Left lobe of liver (tissue), 1 donor: ENCODE results near the genes ARHGEF11, CD1C, OR10K1, OR10R2 and OR6Y1.

GRCh38 chr1:156473459-156474365 is 26.9 kb downstream of the MEF2D start:
- PRO-cap: no peak

DNA sequence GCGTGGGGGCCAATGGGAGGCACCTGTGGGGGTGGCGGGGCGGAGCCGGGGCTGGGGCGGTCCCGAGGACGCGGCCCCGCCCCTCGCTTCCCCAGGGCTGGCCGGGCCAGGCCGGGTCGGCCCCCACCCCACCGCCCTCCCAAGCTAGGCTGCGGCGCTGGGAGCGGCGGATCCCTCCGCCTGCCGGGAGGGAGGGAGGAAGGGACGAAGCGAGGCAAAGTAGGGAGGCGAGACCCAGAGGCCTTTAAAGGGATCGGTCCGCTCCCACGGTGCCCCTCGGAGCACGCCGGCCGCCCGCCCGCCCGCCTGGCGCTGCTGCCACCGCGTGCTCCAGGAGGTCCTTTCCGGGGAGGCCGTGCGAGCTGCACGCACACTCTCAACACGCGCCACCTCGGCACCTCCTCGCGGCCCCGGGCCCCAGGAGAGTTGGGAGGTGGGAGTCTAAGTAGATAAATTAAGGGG is 312 bp upstream of the MEF2D start:
- PRO-cap: bidirectional peak, plus-strand start at position 147 of the sequence, minus-strand start outside the sequence

DNA sequence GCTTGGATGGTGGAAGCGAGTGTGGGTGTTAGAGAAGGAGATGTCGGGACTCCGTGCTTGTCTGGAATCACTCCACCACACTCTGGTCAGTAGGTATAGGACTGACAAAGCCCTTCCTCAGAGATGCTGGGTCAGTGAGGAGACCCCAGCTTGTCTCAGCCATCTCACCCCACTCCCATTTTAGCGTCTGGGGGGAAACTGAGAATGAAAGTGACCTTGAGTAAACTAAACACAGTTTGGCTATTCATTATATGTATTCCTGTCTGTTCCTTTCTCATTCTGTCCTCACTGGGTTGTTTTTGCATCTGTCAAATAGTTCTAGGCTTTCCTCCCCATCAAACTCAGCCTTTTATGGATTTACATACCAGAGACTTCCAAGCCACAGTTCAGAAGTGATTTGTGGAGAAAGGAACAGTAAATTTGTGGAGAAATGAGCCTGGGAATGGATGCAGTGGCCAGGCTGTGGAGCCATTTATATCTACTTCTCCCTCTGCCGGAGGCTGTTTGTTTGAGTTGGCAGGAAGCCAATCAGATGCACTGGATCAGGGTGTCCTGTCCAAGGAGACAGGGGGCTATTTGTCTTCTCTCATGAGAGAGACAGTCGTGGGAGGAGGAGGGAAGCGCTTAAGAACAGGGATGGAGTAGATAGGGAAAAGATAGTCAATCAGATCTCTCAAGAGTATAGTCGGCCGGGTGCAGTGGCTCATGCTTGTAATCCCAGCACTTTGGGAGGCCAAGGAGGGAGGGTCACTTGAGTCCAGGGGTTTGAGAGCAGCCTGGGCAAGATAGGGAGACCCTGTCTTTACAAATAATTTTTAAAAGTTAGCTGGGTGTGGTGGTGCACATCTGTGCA is 2.9 kb upstream of the HAPLN2 start:
- PRO-cap: no peak

DNA sequence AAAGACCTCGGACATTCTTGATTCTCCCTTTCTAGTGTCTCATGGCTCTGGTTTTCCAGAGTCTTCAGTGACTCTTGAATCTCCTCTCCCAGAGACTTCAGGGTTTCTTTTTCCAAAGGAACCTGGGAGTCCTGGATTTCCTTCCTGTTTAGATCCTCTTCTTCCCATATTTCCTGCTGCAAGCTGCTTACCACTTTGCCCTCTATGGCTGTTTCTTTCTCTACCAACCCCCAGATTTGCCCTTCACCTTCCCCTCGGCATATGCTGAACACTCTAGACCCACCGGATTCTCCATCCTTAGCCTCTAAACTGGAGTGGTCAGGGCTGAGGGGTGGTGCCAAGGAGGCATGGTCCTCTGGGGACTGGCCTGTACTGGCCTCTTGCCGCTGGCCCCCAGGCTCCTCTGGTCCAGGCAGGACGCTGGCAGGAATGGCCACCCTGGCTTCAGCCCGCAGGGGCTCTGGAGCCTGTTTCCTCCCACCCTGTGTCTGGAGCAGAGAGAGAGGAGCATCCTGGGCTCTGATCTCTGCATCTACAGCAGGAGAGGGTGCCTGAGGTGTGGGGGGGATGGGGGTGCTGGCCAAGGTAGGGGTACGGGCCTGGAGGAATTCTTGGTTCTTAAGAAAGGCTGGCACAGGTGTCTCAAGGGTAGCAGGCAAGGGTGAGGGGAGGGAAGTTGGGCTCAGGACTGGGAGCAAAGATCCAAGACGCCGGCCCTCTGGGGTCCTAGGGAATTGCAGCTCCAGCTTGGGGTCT is 4.6 kb downstream of the NES start:
- PRO-cap: no peak

GRCh38 chr1:156704192-156704581 is 1.2 kb downstream of the CRABP2 start:
- PRO-cap: no peak

DNA sequence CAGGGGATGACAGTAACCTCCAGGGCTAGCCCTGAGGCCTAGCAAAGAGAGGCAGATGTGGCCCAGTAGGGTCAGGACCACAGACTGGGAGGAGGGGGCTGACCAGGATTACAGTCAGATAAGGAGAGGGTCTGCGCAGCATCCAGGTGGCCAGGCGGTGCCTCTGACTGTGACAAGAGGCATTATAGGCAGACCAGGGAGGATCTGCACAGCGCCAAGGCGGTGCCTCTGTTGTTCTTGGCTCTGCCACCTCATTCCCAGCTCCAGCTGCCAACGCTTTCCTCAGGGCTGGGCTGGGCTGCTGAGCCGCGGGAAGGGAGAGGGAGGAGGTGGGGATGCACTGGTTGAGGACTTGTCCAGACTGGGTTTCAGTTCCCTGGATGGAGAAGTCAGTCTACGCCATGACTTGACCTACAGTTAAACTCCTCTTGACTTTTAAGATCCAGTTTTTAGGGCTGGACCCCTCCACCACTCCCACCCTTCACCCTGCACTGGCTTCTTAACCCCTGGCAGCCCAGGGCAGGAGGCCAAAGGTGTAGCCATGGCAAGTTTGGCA is 4.4 kb upstream of the CRABP2 start:
- PRO-cap: no peak

DNA sequence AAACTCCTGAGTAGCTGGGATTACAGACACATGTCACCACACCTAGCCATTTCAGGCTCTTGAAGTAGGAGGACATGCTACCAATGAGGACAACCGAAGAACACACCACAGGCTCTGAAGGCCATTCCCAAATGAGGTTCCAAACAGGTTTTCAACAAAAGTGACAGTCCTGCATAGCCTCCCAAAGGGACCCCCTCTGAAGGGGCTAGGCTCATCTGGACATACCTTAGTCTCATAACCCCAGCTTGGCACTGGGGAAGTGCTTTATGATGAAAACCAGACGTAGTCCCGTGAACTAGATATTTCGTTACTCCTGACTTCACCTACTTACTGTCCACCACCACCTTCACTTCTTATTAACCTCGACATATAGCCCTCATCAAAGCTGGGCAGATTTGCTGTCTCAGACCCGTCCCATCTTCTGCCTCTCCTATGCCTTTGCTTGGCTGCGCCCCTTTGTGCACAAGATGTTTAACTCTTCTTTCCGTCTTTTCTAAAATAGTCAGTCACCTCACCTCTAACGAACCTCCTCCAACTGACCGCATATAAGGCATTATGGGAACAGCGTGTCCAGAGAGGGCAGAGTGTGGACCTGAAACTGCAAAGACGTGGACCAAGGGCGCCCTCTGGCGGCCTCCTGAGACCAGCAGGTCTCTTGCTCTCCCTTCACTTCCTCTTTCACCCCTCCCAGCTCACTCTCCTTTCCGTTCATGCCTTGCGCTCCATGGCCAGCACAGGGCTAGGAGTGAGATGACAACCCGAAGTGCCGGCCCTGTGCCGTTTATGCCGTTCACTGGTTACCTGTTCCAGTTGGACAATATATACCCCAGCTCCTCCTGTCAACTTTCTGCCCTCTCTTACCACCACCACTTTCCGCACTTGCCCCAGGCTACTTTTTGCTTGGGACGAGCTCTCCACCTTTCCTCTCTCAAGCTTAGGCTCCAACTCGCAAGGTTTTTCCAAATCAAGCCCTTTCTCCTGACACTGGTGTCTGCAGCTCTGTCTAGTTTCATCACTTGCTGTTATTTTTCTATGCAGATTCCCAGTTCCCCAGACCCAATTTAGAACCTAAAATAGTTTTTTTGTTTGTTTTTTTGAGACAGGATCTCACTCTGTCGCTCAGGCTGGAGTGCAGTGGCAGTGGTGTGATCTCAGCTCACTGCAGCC is 2.5 kb upstream of the METTL25B start:
- PRO-cap: no peak

DNA sequence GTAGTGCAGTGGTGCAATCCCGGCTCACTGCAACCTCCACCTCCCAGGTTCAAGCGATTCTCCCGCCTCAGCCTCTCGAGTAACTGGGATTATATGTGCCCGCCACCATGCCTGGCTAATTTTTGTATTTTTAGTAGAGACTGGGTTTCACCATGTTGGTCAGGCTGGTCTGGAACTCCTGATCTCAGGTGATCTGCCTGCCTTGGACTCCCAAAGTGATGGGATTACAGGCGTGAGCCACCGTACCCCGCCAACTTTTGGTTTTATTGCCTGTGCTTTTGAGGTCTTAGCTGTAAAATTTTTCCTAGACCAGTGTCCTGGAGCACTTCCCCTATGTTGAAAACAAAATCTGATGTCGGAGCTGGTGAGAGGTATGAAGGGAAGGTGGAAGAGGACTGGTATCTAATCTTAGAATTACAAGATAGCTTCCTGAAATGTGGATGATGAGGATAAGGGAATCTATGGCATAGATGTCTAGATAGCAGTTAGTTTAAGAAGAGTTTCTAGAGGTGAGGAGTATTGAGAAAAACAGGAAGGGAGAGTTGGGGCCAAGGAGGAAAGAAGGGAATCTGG is 21.8 kb downstream of the PRCC start:
- PRO-cap: no peak

DNA sequence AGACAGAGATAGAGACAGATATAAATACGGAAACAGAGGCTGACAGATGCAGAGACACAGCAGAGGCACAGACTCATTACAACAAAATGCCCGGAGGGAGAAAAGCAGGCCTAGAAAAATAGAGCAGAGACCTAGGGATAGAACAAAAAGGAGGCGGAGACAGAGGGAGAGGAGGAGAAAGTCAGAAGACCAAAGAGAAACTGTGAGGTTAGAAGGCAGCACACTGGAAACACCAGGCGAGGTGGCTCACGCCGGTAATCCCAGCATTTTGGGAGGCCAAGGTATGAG is 2.0 kb downstream of the PEAR1 start:
- PRO-cap: no peak

GRCh38 chr1:157045242-157046228 is at the start of gene ARHGEF11:
ARHGEF11 (minus strand) TSS chr1:157045742.
- PRO-cap: unidirectional peak, plus-strand start at chr1:157045292; bidirectional peak, plus-strand start at chr1:157045943, minus-strand start at chr1:157045838

GRCh38 chr1:157119924-157120549 is 18.2 kb downstream of the ETV3 start:
- PRO-cap: no peak

- PRO-cap: no peak
Observed at GRCh38 chr1:157198408-157199036, 60.3 kb upstream of the ETV3 start.

DNA sequence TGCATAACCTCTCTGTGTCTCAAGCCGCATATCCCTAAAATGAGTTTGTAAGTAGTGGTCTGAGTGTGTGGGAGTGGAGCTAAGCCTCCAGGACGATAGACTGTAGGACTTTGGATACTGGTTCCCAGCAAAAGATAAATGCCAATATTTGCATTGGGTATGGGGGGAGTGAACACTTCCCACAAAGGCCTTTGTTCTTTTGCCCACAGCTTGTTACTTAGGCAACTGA is 102.3 kb upstream of the ETV3 start:
- PRO-cap: bidirectional peak, plus-strand start outside the sequence, minus-strand start at position 102 of the sequence

DNA sequence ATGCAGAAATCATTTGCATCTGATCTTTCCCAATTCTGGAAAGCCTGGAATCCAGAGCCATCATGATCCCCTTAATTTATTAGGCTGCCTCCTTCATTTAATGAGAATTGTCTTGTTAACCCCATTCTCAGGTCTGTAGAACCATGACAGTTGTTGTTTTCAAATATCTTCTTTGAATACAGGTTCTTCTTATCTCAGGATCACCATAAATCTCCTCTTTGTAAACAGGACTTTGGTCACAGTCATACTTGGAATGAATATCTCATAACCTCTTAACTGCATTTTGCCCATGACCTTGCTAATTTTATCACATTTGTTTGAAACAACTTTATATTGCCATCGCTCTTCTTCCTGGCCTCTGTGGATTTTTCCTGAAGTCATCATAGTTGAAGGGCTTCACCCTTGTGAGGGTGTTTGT is 54.3 kb downstream of the FCRL5 start:
- PRO-cap: no peak

GRCh38 chr1:158024687-158025888 is 31.6 kb downstream of the KIRREL1 start:
- PRO-cap: no peak

- PRO-cap: no peak
Observed at GRCh38 chr1:158112894-158113921, 14.9 kb downstream of the SMIM42 start.

GRCh38 chr1:158289571-158290266 is at the start of gene CD1C:
CD1C (plus strand) TSS chr1:158289923.
- PRO-cap: no peak

GRCh38 chr1:158461577-158461976 is at the start of gene OR10K1:
OR10K1 (plus strand) TSS chr1:158461834.
- PRO-cap: no peak

DNA sequence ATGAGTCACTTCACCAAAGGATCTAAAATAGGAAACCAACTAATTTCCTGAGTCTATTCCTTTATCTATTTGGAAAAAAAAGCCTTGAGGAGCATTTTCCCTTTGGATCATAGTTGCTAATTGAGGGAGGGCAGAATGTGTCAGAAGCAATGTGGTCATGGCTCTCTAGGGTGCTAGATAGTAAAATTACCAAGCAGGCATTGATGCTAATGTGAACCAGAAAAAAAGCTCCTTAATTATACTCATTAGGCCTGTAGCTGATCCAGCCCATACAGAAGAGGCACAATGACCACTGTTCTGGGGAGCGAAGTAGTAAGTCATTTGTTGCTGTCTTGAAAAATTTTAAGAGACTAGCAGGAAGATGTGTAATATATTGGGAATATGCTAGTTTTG is at the start of gene OR10R2:
Gene OR10R2 (plus strand): TSS at position 180 of the 393 bp plus-strand sequence.
- PRO-cap: no peak

DNA sequence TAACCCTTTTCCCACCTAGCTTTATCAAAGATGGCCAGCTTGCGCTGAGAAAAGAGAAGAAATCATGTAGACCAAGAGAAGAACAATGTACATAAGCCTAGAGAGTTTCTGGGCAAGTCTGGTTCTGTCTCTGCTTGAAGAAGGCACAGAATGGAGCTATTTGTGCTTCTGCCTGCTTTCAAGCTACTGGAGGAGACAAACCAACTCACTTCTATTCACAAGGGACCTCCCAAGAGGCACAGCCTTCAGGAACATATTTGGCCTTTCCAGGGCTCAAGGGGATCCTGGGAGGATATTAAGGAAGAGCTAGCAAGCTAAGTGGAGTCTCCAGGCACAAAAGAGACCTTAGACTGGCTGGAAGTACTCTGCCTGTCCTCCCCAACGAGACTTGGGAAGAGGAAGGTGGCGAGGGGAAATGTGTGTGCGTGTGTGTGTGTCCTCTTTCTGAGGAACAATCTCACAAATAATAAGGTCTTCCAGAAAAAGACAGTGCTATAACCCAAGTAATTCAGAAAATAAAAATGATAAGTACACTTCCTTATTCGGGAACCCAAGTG is at the start of gene OR6Y1:
Gene OR6Y1 (minus strand): TSS at position 124 of the 557 bp plus-strand sequence.
- PRO-cap: no peak